Diencephalon (tissue), 2 donors: ENCODE results near the gene EFR3B.

- RAMPAGE, long total RNA: no peak
Observed at GRCh38 chr2:24512410-24512648, 21.3 kb downstream of the NCOA1 start.

DNA sequence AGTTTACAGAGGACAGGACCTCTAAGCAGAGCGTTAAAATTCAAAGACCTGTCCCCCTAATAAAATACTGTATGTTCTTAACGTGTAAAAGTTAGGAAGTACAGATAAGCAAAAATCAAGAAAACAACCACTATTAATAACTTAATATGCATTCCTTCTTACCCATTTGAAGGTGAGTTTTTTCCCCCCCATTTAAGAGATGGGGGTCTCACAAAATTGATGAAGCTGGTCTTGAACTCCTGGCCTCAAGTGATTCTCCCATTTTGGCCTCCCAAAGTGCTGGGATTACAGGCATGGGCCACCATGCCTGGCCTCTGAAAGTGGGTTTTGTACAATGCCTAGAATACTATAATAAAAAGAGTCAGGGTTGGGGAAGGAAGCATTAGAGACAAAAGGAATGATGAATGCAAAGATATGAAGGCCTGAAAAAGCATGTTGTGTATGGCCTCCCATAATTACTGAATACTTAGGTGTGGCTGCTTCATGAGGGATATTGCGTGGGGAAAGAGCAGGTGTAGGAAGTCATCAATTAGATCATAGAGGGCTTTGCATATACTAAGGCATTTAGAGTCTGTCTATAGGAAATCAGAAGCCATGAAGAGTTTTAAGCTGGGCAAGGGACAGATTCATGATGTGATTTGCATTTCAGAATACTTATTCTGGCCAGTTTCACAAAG, 48.0 kb downstream of the NCOA1 start:
- RAMPAGE, long total RNA: no peak

- RAMPAGE, long total RNA: no peak
Observed at GRCh38 chr2:24540686-24541161, 49.7 kb downstream of the NCOA1 start.

DNA sequence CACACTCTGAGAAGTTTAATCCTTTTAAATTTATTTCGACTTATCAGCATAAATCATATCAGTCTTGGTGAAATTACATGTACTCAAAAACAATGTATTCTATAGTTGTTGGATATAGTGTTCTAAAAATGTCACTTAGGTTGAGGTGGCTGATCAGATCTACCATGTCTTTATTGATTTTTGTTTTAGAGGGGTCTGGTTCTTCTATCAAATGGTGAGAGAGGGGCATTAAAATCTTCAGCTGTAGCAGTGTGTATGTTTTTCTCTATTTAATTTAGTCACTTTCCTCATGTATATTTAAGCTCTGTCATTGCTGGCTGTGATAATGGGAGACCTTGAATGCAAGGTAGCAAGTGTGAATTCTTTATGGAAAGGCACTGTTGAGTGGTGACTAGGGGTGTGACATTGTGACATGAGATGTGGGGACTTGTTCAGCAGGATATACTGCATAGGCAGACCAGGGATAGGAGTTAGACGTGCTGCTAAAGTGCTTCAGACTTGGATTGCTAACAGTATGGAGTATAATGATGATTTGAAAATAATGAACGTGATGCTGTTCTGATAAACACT, 134.9 kb downstream of the NCOA1 start:
- RAMPAGE, long total RNA: no peak

DNA sequence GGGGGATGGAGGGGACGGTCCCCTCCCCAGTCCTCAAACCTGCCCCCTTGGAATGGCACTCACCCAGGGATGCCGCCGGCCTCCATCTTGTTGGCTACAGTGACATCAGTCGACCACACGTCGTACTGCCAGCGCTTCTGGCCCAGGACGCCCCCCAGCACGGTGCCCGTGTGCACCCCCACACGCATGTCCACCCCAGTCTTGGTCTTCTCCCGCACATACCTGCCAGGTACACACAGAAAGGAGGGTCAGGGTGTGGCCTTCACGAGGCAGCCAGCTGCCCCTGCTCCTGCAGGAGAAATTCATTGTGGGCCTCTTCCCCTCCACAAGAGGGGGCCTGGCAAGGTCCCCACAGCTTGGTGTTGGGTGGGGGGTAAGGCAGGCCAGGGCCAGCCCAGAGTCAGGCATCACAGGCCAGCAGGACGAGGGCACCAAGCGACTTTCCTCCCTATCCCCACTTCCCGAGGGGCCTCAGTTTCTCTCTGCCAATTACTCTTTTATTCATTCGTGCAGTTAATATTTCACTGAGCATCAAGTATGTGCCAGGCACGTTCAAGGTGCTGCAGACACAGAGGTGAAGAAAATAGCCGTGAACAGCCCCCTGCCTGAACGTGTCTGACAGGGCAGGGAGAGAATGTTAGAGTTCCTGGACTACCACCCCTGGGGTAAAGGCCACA, 46.7 kb downstream of the CENPO start:
- RAMPAGE, long total RNA: no peak

- RAMPAGE, long total RNA: no peak
Observed at GRCh38 chr2:24855617-24856147, 62.5 kb downstream of the CENPO start.

- RAMPAGE, long total RNA: no peak
Observed at GRCh38 chr2:24912195-24912718, 7.8 kb downstream of the ADCY3 start.

DNA sequence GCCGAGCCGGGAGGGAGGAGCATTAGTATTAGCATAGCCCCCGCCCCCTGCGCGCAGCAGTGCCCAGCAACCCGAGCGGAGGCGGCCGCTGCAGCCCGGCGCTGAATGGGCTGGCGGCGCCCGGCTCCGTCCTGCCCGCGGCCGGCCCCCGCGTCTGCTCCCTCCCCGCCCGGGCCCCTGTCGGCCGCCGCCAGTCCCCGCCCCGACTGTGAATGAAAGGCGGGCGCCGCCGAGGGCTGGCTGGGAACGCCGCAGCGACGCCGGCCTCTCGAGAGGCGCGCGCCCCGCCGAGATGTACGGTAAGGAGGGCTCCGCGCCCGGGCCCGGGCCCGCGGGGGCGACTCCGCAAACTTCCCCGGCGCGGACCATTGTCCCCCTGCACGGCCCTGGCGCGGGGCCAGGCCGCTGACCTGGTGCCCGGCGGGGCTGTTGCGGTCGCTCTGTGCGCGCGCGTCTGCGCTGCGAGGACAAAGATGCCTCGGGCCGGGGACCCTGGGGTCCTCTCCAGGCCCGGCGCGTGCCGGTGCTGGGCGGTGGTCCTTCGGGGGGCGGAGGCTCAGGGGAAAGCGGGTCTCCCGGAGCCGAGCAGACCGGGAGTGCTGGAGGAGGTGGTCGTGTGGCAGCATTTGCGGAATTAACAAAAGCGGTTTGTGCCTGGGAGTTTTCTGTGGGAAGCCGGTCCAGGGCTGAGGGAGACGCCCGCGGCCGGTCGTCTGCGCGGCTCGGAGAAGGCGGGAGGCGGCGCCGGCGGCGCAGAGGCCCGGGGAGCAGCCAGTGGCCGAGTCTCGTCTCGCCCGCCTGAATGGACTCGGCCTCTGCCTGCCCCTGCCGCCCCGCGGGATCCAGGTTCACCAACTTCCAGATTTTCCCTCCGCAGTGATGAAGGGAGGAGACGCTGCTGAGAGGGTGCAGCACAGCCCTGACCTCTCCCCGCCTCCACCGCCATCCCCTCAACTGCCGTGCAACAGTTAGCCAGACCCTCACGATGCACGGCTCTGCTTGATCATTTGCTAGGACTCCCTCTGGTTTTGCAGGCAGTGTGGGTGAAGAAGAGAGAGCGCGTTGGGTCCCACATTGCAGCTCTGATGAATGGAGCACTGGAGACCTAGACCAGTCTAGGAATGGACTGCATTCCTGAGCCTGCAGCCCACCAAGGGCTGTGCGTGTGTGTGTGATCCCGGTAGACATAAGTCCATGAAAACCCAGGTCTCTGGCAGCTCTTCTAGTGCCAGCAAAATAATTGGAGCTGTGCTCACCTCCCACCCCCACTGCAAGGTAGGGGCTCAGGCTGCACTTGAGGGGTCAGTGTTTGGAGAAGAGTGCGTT, at the start of gene EFR3B:
Gene EFR3B, plus strand, starts transcription at position 56 of the 1,326 bp plus-strand sequence.
- RAMPAGE, long total RNA: no peak

DNA sequence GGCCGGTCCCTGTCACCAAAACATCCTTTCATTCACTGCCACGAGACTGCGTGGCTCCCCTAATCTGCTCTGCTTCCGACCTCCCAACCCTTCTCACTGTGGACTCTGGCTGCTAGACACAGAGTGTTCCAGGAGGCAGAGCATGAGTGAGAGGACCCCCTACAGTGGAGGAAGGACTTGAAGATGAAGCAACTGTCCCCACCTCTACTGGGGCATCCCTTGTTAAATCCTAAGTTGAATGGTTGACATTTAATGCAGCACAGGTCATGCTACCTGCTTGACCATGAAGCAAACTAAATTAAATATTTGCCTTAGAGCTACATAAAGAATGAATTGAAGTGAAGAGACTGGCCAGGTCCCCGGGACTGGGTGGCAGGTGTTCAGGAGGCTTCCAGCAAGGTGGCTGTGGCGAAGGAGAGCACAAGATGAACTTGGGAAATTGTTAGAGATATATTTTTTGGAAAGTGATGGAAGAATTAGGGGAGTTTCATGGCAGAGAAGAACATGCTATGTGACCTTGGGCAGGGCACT, 37.1 kb downstream of the EFR3B start:
- RAMPAGE, long total RNA: no peak

- RAMPAGE, long total RNA: no peak
Observed at GRCh38 chr2:25247086-25247341, 78.6 kb upstream of the POMC start.

- RAMPAGE, long total RNA: no peak
Observed at GRCh38 chr2:25251661-25252300, 83.4 kb upstream of the POMC start.

DNA sequence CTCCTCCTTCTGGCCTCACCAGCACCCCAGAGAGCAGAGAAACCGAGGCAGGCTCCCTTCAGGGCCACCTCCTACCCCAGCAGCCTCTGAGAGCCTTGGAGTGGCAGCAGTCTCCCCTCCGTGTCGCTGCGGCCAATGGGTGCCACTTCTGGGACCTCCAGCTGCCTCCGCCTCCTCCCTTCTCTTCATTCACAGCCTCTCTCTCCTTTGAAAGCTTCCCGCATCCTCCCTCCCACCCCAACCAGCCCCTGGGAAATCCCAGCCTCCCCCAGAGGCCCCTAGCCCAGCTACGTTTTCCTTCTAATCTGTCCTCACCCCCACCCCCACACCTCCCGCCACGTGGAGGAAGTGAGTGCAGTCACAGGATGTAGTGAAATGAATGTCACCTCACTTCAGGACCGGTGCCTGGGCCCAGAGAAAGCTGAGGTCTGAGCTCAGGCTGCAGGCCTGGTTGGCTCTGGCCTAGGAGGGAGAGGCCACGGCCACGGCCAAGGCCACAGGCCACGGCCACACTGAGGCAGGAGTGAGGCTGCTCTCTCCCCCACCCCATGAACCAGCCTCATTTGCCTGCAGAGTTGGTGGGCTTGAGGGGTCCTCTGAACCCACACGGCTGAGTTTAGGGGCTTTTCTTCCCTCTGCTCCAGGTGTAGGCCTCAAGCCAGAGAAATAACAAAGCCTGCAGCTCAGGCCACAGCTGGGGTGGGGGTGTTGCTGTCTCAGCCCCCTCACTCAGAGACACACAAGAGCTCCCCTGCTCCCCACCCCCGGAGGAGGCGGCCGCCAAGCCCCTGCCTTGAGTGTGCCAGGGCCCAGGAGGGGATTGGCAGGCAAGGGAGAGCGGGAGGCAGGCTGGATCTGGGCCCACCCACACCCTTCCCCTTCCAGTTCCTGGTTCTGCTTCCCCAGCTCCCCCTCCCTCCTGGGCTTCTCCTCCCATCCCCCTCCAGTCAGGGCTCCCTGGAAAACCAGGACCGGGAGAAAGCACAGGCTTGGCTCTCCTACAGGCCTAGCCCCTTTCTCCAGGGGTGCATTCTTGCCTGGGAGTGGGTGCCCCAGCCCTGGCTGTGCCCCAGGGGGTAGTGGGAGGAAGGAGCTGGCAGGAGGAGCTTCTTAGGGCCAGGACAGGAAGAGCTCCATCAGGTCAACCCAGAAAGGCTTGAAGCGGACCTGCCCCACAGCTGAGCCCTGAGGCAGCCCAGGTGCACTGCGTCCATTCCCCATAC, 27.1 kb downstream of the DNMT3A start:
- RAMPAGE, long total RNA: no peak

- RAMPAGE, long total RNA: no peak
Observed at GRCh38 chr2:25402428-25402937, 60.8 kb upstream of the DNMT3A start.

GRCh38 chr2:25420643-25421232, 79.0 kb upstream of the DNMT3A start:
- RAMPAGE, long total RNA: no peak

DNA sequence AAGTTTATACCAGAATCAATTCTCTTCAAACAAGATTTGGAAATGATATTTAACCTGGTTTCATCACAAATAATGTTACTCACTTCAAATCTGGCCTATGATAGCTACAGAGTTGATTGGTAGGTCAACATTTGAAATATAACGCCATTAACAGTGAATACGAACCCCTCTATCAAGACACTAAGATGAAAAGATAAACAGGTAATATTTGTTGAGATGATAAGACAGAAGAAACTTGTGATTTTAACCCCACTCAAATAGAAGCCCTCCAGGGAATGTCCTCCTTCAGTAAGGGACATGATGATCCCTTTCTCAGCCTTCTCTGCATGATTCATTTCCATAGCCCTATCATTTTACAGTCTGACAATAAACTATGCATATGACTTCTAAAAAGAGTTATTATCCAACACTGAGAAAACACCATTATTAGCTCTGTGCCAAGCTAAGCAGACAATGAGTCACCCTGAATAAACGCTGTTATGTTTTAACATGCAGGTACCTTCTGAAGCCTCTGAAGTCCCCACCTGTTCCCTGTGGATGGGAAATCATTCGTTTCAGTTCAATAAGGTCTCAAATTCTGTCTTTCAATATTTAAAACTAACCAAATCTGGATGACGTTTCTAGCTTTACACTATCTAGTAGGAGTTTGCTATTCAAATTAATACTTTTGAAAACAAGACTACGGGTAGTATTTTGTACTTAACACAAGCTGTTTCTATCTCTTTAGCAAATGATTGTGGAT, 54.7 kb downstream of the DTNB start:
- RAMPAGE, long total RNA: no peak

DNA sequence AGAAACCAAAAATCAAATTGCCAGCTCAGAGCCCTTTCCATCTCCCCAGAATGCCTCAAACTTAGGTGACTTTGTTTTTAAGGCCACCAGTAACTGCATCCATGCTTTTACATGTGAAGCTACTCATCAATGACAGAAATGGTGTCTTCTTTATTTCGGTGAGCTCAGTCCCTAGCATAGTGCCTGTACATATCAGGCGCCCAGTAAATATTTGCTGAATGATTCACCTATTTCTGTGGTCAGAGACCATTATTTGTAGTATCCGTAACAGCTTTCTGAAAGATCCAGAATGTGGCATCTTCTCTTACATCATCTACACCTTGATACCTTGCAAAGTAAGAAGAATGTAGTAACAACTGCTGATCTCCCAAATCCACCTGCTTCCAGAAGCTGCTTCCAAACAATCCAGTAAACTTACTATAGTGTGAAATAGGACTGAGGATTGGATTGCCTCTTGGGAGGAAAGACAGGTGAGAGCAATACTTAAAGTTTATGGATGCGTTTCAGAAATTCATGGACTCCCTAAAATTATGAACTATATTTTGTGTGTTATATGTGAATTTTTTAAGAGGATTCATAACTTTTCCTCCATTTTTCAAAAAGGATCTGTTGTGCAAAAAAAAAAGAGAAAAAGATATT, 845 bp upstream of the ASXL2 start:
- RAMPAGE, long total RNA: no peak

DNA sequence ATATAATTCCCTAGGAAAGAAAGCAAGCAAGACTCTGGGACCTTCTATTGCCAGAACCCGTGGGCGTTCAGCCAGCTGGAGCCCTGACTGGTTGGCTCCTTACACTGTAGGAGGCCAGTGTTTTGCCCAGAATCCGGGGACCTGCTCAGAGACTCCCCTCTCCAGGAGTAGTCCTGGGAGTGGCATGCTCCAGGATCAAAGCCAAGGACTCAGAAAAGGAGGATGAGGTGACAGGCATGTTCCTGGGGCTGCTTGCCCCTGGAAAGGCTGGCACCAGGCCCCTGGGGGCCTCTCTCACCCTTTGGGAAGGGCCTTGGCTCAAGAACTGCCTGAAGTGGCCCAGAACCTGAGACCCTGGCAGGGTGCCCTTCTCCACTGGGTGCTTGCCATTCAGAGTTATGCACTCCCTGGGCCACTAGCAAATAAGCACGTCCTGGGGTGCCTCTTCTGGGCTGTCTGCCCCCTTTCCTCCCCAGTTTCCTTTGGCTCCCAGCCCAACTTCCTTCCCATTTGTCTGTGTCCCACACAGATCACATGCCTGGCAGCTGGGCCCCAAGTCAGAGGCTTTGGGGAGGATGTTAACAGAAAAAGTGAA, 19.6 kb upstream of the KIF3C start:
- RAMPAGE, long total RNA: no peak

DNA sequence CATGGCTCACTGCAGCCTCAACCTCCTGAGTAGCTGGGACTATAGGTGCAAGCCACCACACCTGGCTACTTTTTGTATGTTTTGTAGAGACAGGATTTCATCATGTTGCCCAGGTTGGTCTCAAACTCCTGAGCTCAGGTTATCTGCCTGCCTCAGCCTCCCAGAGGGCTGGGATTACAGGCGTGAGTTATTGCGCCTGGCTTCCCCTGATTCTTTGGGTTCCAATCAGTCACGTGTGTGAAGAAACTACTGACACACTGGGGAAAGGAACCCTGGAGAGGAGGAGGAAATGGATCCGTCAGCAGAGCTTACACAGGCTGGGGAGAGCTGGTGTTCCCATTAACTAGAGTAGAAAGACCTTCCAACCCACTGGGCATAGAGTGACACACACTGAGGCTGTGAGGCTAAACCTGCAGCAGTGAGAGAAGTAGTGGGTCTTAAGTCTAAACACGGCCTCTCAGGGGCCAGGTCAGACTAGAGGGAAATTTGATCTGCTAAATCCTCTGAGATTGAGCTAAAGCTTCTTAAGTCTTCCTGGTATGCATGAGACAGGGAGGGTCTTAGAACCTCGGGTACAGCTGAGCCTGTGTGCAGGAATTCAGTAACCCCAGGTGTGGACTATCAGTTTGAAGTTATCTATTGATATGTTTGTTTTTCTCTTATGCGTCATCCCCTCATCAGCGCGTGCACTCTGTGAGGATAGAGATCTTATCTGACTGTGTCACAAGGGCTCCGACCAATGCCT, 22.1 kb upstream of the RAB10 start:
- RAMPAGE, long total RNA: no peak

DNA sequence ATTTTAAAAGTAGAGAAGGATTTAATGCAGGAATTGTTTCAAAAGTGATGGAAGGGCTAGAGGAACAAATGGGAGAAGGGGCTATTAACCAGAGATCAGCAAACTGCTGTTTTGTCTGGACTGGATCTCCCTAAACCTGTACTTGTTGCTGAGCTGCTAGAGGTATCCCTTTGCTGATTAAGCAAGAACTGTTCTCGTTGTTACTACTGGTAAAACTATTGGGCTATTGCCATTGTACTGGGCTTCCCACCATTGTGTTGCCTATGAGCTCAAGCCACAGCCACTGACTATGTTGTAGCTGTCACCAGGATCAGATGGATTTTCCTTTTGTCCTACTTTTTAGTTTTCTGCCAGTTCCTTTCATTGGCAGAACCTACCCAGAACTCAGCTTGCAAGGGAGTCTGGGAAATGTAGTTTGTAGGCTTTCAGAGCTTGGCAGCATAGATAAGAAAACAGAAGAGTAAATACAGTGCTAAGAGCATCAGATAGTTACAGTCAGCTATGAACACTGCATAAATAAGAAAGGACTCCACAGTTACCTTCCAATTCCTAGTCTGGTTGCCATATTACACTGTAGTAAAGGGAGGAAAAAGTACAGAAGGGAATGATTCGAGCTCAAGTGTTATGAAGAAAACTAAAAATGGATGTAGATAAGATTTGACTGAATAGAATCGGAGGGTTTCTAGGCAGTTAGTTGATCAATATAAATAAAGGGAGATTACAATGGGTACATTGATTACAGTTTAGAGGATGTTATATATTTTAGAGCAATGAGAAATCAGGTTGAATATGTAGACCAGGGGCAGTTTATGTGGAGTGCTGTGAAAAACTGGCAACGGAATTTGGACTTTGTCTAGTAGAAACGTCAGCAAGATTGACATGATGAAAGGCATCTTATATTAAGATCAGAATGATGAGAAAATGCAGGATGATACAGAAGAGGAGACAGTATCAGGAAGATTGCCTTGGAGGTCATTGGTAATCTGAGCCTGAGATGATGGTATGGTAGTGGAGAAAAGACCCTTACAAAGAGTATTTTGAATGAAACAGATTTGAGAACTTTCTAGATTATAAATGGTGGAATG, 39.6 kb downstream of the RAB10 start:
- RAMPAGE, long total RNA: no peak

DNA sequence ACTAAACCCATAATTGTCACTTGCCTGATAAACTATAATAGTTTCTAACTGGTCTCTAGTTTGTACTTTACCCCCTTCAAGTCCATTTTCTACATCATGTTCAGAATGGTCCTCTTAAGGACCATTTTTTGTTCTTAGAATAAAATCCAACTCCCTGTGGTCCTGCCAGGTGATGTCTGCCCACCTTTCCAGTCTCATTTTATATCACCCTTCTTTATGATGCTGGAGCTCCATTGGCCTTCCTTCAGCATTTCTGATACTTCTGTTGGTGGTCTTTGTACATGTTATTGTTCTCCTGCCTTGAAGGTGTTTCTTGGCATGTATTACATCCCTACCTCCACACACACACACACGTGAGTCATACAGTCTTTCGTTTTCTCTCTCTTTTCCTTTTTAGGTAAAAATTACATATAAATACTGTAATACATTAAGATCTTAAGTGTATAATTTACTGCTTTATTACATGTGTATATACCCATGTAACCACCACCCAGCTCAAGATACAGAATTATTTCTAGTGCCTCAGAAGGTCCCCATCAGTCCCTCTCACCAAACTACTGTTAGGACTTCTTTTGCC, 10.1 kb upstream of the ADGRF3 start:
- RAMPAGE, long total RNA: no peak